Lung (tissue), 4 donors: ENCODE results near the genes MROH2A and AGAP1.

DNA sequence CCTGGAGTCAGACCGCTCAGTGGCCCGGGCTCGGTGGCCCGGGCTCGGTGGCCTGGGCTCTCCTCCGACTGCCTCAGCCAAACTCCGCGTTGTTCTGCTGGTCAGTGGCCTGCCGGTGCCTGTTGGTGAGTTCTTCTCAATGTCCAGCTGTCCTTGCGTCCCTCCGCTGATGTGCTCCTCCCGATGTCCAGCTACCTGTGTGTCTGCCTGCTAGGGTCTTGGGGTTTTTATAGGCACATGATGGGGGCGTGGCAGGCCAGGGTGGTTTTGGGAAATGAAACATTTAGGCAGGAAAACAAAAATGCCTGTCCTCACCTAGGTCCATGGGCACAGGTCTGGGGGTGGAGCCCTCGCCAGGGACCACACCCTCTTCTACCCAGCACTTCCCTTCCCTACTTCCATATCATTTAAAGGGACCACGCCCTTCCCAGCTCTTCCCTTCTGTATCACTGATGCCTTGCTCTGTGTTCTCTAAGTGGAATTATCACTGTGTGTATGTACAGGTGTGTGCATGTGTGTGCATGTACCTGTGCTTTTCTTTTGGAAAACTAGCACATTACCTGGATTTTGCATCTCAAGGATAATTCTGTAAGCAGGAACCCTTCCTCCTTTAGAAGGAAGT is 6.3 kb downstream of the UGT1A1 start:
- PRO-cap, result no peak
- RAMPAGE, long total RNA, result no peak
- RRBS, result 94% methylated on average over 3 of the region's 15 CpGs

DNA sequence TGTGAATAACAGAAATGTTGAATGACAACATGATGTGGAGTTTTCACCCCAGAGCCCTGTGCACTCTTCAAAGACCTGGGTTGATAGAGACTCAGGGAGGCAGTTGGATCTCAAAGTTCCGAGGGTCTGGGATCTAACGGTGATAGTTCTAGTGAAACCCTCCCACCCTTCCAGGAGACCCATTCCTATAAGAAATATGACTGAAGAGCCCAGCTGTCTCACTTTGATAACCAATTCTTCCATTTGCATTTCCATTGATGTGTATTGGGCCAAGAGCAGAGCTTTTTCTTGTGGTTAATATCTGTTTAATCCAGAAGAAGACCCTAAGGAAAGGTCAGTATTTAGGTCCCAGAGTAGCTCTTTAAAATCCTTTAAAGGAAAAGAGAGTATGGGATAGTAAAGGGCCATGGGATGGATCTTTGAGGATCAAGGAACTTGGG is at the start of gene MROH2A:
Gene MROH2A (plus strand): TSS at position 182 of the 440 bp plus-strand sequence.
- PRO-cap, result no peak
- RAMPAGE, long total RNA, result no peak
- RRBS, result no CpG with 5 or more reads among the region's 2 CpGs

DNA sequence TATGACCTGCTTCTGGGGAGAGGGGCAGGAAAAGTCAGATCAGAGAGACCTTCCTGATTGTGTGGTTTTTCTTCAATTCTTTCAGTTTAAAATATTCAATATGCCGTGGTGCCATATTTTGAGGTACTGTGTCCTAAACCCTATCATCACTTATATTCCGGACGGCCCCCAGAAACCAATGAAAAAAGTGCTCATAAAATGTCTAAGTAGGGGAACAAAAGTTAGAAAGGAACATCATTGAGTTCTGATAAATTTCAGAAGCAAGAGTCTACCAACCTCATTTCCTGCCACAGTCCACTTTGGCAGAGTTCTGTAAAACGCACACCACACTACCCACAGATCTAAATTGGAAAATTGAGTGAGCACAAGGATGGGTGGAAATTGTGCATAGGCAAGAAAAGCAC is 49.3 kb upstream of the SPP2 start:
- PRO-cap, result no peak
- RAMPAGE, long total RNA, result no peak
- RRBS, result no CpG with 5 or more reads among the region's 4 CpGs

GRCh38 chr2:234081929-234082930 is 31.7 kb downstream of the SPP2 start:
- PRO-cap, result no peak
- RAMPAGE, long total RNA, result no peak
- RRBS, result no CpG with 5 or more reads among the region's 16 CpGs

DNA sequence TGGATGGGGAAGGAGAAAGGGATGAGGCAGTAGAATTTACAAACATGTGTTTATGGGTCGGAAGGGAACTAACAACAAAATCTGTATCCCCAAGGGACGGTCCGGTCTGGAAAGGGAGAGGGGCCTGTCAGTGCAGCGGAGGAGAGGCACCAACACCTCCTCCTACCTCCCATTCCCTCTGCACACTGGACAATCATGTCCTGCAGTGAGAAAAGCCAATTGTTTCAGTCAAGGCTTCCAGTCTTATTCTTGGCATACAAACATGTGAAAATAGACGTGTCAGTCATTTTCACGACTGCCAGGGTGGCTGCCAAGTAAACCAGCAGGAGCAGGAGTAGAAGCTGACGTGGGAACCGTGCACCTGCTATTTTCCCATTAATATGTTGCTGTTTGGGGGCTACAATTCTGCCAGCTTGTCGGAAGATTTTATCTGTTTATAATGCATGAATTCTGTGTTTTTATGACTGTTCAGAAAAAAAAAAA is 202.2 kb downstream of the SPP2 start:
- PRO-cap, result no peak
- RAMPAGE, long total RNA, result no peak
- RRBS, result no CpG with 5 or more reads among the region's 9 CpGs

- PRO-cap, result no peak
- RAMPAGE, long total RNA, result no peak
- RRBS, result no CpG with 5 or more reads among the region's 21 CpGs
These were observed 161.2 kb downstream of the ARL4C start for GRCh38 chr2:234335373-234336329.

GRCh38 chr2:234549034-234549502 is 52.2 kb upstream of the ARL4C start:
- PRO-cap, result no peak
- RAMPAGE, long total RNA, result no peak
- RRBS, result no CpG with 5 or more reads among the region's 9 CpGs

- PRO-cap, result no peak
- RAMPAGE, long total RNA, result no peak
- RRBS, result no CpG with 5 or more reads among the region's 4 CpGs
These were observed 133.9 kb upstream of the ARL4C start for GRCh38 chr2:234630753-234631131.

DNA sequence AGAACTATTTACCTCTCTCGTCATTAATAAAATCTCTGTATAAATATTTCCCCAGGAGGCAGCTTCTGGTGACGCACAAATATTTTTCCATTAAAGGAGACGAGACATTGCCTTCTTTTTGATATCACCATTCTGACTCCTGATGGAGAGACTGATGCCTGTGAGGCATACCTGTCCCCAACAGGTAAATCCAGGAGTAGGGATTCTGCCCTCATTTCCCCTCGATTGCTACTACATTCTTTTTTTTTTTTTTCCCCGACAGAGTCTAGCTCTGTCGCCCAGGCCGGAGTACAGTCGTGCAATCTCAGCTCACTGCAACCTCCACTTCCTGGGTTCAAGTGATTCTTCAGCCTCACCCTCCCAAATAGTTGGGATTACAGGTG is 137.1 kb upstream of the ARL4C start:
- PRO-cap, result no peak
- RAMPAGE, long total RNA, result no peak
- RRBS, result no CpG with 5 or more reads among the region's 8 CpGs

DNA sequence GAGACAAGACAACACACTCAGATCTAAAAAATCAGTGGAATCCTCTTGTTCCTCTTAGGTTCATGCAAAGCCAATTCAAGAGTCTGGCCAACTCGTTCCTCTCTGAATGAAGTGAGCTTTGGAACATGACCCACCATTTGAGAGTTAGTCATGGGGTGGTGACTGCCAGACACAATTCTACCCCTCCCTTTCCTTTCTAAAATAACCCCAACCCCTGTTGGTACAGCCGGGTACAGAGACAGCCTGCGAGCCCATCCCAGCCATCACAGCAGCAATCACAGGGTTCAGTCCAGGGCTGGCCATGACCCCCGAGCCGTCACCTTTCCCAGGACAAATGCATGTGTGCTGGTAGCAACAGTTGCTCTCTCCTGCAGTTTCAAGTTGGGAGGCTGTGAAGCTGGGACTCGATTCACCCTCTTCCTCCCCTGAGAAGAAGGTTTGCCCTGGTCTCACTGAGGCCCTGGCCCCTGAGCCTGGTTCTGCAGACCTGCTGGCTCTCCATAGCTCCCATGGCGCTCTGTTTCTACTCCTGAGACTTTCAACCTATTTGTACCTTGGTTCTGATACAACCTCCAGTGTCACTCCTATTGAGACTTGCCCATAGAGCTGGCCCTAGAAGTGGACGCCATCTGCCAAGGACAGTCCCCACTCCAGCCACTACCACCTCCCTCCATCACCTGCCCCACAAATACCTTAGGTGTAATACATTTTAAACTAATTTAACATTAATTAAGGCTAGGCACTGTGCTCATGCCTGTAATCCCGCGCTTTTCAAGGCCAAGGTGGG is 182.9 kb upstream of the SH3BP4 start:
- PRO-cap, result no peak
- RAMPAGE, long total RNA, result no peak
- RRBS, result no CpG with 5 or more reads among the region's 10 CpGs

GRCh38 chr2:234977244-234977680 is 25.4 kb downstream of the SH3BP4 start:
- PRO-cap, result no peak
- RAMPAGE, long total RNA, result no peak
- RRBS, result no CpG with 5 or more reads among the region's 11 CpGs

DNA sequence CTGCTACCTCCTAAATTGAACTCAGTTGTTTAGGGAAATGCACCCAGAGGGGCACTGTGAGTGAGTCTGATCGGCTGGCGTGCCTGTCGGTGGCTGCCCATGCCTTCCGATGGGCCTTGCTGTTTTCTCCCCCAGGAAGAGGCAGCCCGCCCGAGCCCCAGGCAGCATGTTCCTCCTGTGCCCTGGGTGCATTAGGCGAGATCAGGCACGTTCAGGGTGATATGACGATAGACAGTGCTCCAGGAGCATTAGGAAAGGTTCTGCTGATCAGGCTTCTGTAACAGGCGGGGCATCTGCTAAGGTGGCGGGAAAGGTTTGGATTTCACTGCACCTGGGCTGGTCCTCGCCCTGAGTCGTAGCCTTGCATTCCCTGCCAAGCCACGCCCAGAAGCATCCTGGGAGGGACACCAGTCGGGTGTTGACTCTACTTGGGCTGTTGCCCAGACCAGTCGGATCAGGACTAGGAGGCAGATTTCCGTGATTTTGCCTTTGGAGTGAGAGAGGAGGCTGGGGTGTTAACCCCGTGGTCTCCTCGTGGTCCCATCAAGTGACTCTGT is 75.0 kb downstream of the SH3BP4 start:
- PRO-cap, result no peak
- RAMPAGE, long total RNA, result no peak
- RRBS, result no CpG with 5 or more reads among the region's 19 CpGs

- PRO-cap, result no peak
- RAMPAGE, long total RNA, result no peak
- RRBS, result no CpG with 5 or more reads among the region's 11 CpGs
These were observed 44.1 kb upstream of the AGAP1 start for GRCh38 chr2:235449711-235450156.

DNA sequence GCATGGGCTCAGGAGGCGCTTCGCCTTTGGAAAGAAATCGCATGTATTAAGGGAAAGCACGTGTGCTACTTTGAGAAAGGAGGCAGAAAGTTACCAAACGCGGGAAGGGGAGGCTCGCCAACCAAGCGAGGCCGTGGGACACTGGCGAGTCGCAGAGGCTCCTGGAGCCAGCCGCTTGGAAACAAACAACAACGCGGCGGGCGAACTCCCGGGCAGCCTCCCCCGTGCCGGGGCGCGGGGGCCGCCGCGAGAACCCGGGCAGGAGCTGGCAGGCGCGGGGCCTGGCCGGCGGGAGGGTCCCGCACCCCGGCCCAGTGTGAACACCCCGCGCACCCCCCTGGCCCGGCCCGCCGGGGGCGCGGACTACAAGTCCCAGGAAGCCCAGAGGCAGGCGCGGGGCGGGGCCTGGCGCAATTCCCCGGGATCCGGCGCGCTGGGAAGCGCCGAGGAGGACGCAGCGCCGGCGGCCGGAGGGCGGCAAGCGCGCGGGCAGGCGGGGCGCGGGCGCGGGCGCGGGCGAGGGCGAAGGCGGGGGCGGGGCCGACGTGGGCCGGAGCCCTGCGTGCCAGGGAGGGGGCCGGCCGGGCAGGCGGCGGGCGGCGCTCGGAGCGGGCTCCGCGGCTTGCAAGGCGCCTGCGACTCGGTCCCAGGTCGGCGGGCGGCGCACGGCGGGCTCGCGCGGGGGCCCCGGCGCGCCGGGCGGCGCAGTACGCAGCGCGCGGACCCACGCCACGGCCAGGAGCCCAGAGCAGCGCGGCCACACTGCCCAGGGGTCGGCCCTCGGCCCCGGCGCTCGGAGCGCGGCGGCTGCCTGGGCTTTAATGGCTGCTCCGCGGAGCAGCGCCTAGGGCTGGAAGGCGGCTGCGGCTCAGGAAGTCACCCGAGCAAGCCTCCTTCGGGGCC is at the start of gene AGAP1:
Gene AGAP1 (plus strand): TSS at position 553 of the 903 bp plus-strand sequence.
- PRO-cap, result bidirectional peak, plus-strand start at position 553 of the sequence, minus-strand start at position 365 of the sequence
- RAMPAGE, long total RNA, result no peak
- RRBS, result under 1% methylated on average over 64 of the region's 123 CpGs

DNA sequence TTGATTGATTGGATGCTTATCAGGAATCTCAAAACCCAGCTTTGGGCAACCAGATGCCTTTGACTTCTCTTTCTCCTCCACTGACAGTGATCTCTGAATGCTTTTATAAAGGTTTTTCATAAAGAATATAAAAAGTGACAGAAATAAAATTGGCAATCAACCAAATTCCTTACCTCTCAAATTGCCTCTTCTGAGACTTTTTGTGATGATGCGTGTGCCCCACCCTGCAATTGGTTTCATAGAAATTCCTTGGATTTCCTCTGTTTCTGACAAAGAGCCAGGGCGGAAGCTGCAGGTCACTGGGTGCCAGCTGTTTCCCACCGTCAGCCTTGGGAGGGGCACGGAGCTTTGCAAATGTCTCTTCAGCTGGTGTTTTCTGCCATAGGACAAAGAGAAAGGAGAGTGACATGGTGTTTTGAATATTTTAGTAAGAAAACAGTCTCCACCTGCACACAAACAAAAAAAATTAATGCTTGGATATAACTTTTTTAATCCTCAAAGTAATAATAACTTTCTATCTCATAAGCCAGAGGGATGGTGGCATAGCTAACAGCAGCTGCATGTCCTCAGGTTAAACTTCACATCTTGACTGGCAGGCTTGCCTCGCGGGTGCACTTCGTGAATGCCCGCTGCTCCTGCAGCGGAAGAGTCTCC is 24.5 kb downstream of the AGAP1 start:
- PRO-cap, result no peak
- RAMPAGE, long total RNA, result no peak
- RRBS, result no CpG with 5 or more reads among the region's 9 CpGs

DNA sequence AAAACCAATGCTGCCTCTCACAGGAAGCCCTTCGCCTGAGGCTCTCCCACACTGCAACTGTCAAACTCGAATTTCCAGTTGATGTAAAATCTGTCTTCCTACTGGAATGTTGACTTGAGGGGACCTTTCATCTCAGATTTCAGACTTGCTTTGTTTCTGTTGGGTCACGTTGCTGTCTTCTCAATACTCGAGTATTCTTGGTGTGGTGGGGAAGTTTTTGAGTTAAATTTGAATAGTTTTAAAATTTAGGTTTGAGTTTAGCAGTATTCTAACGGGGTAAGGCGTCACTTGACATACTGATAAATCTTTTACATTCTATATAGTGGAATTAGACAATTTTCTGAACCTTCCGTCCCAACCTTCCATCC is 50.8 kb downstream of the AGAP1 start:
- PRO-cap, result no peak
- RAMPAGE, long total RNA, result no peak
- RRBS, result no CpG with 5 or more reads among the region's 7 CpGs

- PRO-cap, result no peak
- RAMPAGE, long total RNA, result no peak
- RRBS, result no CpG with 5 or more reads among the region's 12 CpGs
These were observed 103.0 kb downstream of the AGAP1 start for GRCh38 chr2:235596747-235597353.

- PRO-cap, result no peak
- RAMPAGE, long total RNA, result no peak
- RRBS, result 41% methylated on average over 2 of the region's 6 CpGs
These were observed 134.3 kb downstream of the AGAP1 start for GRCh38 chr2:235628132-235628560.

DNA sequence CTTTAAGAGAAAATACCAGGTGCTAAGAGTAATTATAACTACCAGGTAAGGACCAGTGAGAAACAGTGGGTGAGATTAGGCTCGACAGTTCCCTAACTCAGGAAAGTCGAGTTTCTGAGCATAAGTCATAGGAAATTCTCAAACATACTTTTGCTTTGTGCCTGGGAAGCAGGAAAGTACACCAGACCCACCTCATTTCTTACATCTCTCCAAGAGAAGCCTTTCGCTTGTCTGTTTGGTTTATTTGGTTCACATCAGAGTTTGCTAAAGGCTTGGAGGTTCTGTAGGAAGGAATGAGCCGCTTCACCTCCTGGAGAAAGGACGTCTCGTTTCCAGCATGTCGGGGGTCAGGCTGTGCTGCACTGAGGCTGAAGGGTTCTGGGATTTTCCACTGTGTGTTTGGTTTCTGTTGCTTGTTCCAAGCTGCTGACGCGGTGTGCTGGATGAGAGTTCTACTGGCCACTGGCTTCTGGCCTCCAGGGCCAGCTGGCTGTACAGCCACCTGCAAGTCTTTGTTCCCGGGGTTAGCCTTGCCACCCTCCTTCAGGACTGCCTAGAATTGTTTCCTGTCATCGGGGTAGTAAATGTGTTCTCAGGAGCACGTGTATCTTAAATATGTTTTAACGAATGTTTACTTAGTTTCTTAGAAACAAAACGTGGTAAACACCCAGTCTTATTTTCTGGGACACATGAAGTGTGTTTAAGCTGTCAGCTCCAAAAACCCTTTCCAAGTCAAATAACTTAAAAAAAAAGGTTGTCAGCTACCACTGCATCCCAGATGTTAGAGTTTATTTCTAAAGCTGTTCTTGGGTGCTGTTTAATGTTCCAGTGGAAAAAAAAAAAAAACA is 231.1 kb downstream of the AGAP1 start:
- PRO-cap, result no peak
- RAMPAGE, long total RNA, result no peak
- RRBS, result no CpG with 5 or more reads among the region's 14 CpGs

DNA sequence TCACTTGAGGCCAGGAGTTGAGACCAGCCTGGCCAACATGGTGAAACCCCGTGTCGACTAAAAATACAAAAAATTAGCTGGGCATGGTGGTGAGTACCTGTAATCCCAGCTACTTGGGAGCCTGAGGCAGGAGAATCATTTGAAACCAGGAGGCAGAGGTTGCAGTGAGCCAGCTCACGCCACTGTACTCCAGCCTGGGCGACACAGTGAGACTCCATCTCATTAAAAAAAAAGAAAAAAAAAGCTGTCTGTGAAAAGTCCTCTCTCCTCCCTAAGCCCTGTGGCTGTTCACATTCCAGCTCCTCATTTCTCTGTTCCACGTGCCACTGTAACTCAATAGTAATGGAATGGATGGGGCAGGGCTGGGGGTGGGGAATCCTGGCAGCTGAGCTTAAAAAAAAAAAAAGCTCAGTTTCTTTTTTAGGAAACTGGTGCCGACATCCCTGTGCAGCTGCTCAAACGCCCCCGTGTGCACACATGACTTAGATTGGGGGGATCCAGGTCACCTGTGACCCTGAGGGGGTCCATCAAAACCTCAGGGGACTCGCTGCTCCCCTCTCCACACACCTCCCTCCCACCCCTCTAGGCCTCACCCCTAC is 255.2 kb downstream of the AGAP1 start:
- PRO-cap, result no peak
- RAMPAGE, long total RNA, result no peak
- RRBS, result no CpG with 5 or more reads among the region's 9 CpGs